Daoy (cell line): ENCODE results near the genes AIPL1, ASGR1 and YBX2.

DNA sequence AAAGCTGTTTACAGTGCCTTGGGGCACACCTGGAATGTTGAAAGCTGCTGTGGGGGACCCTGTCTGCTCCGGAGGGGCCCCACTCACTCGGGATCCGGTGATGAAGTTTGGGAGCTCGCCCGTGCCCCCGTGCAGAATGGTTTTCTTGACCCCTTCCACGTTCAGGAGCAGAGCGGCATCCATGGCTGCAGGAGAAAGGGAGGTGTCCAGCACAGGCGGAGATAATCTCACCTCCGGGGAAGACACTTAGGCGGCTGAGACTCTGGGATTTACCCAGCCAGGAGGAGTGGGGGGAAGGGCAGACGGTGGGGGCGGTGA, at the start of gene AIPL1:
Gene AIPL1, minus strand, starts transcription at position 200 of the 318 bp plus-strand sequence.
- RAMPAGE, long total RNA = no peak

DNA sequence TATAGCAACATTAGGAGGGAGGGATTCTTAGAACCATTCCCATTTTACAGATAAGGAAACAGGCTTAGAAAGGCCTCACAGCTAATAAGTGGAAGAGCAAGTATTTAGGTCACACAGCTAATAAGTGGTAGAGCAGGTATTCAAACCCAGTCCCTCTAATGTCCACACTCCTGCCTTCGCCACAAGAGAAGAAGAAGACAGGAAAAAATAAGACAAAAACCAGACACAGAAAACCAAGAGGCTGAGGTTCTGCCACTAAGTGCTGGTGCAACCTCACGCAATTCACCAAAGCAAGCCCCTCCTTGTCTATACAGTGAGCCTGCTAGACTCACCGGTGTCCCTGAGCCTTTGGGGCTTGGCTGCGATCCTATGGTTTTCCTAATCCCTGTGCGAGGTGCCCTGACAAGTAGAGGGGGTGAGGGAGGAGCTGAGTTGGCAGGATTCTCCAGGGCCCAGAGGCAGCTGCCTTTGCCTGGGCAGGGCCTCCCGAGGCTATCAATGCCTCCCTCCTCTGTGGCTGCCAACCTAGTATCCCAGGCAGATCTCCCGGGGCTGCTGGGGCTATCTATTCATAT, 11.0 kb upstream of the PITPNM3 start:
- RAMPAGE, long total RNA = no peak

- RAMPAGE, long total RNA = no peak
These were observed 4.3 kb downstream of the C17orf100 start for GRCh38 chr17:6655815-6656296.

DNA sequence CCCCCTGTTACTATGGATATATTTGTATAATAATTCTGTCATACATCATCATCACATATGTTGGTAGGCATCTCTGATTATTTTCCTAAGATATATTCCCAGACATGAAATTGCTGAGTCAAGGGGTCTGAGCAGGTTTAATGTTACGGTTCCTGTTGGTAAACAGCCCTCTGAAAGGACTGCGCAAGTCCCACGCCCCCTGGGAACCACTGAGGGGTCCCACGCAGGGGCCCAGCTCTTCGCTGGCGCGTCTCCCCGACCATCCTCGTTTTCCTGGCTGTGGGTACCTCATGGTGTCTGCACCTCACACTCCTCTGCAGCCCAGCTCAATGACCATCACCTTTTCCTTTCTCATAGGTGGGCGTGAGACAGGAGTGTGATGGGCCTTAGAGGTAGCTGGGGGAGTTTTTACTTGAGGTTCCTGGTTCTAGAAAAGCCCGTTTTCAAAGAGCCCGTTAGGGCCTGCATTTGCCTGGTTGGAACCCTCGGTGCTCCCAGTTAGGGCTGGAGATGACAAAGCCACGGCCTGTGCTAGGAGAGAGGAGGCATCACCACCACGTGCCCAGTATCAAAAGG, 24.1 kb downstream of the SLC13A5 start:
- RAMPAGE, long total RNA = no peak

DNA sequence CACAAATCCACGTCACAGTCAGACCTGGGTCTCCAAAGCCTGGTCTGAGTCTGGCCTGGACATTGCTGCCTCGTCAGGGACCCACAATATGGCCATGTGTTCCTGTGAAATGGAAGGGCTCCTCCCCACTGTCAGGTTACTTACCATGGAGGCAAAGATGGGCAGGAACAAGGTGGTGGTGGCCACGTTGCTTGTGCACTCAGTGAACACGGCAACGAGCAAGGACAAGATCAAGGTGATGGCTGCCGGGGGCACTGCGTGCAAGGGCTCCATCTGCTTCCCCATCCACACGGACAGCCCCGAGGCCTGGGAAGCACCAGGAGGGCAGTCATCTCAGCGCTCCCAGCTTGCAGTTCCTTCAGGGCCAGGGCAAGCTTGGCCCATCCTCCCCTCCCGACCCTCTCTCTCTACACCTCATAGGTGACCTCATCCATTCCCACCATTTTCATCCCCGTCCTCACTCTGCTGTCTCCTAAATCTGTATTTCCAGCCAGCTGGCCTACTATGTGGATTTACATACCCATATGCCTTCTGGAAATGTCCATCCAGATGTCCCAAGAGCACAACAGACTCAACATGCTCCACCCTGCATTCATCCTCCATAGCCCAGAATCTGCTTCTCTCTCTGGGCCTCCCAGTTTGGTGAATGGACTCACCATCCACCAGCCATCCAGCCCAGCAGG, 22.4 kb downstream of the SLC13A5 start:
- RAMPAGE, long total RNA = no peak

DNA sequence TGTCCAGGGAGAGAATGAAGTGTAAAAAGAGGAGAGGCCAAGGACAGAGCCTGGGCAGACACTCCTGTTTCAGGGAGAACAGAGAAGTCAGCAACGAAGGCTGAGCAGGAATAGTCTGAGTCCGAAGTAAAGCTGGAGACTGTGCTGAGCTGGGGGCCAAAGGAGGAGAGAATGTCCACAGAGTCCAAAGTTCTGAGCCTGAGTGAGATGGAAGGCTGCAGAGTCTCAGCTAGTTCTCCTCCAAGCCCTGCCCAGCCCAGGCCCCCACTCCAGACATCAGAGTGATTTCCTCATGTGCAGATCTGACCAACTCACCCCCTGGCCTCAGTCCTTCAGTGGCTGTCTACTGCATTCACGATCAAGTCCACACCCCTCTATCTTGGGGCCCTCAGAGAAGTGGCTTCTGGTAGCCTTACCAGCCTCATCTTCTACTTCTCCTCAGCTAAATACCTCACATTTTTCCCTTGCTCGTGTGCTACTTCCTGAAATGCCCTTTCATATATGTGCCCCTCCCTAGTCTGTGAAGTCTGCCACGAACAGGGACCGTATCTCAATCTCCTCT, 21.6 kb downstream of the SLC13A5 start:
- RAMPAGE, long total RNA = no peak

- RAMPAGE, long total RNA = no peak
These were observed 3.7 kb upstream of the BCL6B start for GRCh38 chr17:7018939-7019741.

- RAMPAGE, long total RNA = no peak
These were observed 908 bp downstream of the BCL6B start for GRCh38 chr17:7023507-7024409.

- RAMPAGE, long total RNA = no peak
These were observed at the start of gene ASGR1 for GRCh38 chr17:7179222-7180153. Gene ASGR1 (minus strand): TSS chr17:7179370.

GRCh38 chr17:7228832-7229089, 5.6 kb downstream of the DVL2 start:
- RAMPAGE, long total RNA = no peak

DNA sequence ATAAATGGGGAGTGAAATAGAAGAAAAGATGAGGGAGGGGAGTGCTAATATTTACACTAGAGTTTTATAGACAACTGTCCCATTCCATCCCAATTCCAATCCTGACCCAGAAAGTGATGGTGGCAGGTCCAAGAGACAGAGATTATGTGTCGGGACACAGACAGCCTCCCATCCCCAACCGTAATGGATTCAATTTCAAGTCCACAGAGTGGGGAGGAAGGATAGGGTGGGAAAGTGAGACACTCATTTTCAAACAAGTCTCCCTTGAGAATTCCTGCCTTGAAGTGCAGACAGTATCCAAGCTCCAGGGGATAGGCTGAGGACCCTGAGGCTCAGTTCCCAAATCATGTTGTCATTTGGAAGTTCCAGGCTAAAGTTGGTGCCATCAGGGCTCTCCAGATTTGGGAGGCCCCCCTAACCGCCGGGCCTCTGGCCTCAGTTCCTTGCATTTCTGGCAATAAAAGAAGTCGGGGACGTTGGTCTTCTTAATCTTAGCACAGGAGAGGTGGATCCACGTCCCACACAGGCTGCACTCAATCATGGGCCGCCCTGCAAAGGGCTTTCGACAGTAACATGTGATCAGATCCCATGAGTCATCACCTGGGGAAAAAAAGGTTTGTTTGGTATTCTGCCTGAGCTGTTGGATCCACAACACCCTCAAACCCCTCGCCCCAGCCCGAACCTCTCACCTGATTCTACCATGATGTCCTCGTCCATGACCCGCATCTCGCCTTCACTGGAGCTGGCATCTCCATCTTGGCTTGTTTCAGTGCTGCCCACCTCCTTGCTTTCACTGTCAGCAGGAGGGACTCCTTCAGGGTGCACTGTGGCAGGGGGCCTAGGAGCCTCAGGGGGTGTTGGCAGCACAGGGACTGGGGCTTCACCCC, 1.2 kb upstream of the DVL2 start:
- RAMPAGE, long total RNA = no peak

- RAMPAGE, long total RNA = no peak
These were observed 1.2 kb downstream of the CLDN7 start for GRCh38 chr17:7260774-7261749.

DNA sequence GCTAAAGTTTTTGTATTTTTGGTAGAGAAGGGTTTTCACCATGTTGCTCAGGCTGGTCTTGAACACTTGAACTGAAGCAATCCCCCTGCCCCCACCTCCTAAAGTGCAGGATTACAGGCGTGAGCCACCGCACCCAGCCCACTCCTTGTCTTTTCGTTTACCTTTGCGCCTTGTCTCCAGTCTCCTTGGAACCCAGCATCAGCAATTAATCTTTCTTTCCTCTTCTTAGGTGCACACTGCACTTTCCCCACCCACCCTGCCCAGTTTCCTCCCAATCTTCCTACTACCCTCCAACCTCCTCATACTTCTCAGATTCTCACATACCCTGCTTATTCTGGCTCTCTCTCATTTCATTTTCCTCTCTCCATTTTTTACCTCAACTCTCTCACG, 1.5 kb upstream of the CLDN7 start:
- RAMPAGE, long total RNA = no peak

DNA sequence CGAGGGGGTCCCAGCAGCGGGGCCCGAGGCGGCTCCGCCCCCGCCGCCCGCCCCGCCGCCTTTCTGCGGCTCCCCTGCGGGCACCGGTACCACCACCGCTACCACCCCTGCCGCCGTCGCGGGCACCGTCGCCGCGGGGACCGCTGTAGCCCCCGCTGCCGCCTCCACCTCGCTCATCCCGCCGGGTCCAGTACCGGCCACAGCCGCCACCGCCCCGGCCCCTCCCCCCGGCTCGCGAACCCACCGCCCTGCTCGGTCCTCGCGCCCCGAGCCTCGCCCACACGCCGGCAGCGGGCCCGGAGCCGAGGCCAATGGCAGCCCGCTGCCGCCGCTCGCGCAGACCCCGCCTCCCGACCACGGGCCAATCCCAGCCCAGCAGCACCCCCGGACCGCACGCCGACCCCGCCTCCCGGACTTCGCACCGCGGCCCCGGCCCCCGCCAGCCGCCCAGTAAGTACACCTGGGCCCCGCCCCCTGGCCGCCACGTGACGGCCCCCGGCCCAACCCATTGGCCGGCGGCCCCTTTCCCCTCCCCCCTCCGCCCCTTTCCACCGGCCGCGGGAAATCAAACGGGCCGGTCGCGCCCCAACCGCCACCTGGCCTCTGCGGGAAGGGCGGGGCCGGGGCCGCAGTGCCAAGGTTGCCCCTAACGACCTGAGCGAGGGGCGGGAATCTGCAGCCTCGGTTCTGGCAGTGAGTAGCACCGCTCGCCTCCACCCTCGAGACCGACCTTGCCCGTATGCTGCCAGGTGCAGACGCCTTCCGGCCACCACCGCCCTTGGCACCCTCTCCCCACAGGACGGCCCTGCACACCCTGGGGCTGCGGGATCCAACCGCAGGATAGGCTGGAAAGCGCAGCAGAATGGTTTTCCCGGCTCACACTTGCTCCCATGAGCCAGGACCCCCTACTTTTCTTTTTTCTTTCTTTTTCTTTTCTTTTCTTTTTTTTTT, at the start of gene YBX2:
Gene YBX2, minus strand, starts transcription at position 316 of the 951 bp plus-strand sequence.
- RAMPAGE, long total RNA = no peak

DNA sequence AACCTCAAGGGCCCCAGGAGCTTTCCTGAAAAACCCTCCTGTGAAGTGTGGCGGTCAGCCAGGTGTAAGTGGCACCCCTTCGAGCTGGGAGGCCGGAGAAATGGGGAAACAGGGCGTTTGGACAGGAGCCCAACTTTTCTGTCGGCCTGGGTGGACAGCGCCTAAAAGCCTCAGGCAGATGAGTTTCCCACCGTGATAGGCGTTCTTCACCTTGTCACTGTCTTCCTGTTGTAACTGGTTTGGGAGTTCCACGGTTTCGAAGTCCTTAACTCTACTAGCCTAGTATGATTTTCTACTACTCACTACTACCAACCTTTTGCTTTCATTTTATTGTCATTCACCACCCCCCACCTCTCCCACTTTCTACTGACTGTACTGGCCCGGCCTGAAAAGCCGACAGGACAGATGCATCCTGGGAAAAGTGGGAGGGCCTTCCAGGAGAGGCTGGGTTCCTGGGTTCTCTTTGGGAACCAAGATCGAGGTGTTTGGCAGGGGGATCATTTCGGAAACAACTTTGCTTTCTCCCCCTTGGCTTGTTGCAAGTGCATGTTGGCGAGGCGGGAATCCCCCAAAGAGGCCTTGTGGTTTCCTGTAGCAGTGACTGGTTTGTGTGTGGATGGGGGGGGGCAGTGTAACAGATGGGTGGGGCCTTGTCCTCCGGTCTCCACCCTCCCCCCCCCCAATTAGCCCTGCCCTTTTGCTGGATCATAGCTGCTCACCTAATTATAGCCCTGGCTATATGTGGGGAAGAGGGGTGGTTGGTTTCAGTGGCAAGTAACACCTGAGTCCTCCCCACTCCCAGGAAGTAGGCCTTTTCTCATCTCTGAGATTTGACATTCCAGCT, 1.3 kb downstream of the EIF5A start:
- RAMPAGE, long total RNA = no peak

DNA sequence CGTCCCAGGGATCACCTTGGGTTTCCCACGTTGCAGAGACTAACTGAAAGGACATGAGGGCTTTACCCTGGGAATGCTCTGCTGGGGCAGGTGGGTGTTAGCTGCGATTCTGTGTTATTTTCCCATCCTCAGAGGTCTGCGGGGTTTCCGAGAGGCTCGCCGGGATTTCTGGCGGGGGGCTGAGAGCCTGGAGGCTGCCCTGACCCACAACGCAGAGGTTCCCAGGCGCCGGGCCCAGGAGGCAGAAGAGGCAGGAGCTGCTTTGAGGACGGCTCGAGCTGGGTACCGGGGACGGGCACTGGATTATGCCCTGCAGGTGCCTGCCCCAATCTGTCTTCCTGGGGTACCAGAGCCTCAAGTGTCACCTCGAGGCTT, 6.9 kb downstream of the ACAP1 start:
- RAMPAGE, long total RNA = no peak

DNA sequence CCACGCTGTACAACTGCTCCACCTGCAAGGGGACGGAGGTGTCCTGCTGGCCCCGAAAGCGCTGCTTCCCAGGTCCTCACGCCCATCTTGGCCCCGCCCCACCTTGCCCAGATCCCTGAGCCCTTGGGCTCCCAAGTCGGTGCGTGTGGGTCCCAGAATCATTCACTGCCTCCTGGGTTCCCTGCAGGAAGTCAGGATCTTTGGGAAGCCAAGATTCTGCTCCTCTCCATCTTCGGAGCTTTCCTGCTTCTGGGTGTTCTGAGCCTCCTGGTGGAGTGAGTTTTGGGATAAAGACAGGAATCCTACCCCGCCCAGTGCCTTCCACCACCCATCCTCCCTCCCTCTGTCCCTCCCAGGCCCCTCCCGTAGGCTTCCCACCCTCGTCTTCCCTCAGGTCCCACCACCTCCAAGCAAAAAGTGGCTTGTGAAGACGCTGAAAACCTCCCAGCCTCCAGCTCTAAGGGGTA, 1.3 kb downstream of the TMEM95 start:
- RAMPAGE, long total RNA = no peak

DNA sequence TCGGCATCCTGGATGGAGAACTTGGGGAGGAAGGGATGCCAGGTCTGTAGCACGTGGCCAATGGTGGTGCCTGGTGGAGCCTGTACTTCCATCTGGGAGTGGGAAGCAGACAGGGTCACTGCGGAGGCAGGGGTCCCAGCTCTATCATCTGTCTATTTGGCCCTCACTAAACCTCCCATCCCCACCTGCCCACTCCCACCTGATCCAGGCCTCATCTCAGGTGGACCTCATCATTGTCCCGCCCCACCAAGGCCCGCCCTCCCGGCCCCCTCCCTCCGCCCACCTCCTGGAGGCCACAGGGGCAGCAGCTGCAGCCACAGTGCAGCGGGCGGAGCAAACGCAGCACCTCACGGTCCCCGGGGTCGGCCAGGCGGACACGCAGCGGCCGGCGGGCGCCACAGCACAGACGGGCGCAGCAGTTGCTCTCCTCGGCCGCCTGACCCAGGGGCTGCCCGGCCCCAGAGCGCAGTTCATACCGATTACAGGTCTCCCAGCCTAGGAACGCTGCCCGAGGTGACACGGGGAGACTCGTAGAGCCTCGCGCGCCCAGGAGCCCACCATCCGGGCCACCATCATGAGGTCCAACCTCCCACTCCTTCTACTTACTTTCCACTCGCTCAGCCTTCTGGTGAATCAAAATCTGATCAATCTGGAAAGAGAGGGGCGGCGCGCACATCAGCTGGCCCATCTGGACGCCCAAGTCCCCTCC, 1.3 kb downstream of the PLSCR3 start:
- RAMPAGE, long total RNA = no peak

DNA sequence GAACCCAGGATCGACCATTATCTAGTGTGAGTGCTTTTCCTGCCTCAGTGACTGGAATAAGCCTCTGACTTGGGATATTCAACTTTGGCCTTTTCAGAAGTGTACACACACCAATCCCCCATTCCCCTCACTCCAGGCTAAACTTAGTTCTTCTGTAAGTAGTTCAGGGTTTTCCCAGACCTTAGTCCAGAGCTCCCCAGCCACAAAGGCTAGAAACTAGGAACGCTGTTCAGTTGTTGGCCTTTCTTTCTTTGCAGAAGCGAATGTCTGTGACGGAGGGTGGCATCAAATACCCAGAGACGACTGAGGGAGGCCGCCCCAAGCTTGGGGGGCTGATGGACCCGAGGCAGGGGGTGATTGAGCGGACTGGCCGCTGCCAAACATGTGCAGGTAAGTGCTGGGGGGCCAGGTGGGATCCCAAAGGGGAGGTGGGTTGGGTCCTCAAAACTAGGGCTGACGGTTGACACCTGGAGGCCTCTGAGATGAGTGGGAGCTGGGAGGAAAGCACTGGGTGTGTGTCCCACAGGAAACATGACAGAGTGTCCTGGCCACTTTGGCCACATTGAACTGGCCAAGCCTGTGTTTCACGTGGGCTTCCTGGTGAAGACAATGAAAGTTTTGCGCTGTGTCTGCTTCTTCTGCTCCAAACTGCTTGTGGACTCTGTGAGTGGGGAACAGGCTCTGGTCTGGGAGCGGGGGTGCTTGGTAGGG, 14.6 kb downstream of the SLC35G6 start:
- RAMPAGE, long total RNA = no peak

- RAMPAGE, long total RNA = no peak
These were observed 28.8 kb downstream of the SLC35G6 start for GRCh38 chr17:7510058-7510380.